Skeletal muscle cell (primary cell): ENCODE data around the gene ISY1.

GRCh38 chr3:128649241-128649870 lies 1.3 kb downstream of the RPN1 start:
- RRBS: no CpG with 5 or more reads among the region's 8 CpGs

DNA sequence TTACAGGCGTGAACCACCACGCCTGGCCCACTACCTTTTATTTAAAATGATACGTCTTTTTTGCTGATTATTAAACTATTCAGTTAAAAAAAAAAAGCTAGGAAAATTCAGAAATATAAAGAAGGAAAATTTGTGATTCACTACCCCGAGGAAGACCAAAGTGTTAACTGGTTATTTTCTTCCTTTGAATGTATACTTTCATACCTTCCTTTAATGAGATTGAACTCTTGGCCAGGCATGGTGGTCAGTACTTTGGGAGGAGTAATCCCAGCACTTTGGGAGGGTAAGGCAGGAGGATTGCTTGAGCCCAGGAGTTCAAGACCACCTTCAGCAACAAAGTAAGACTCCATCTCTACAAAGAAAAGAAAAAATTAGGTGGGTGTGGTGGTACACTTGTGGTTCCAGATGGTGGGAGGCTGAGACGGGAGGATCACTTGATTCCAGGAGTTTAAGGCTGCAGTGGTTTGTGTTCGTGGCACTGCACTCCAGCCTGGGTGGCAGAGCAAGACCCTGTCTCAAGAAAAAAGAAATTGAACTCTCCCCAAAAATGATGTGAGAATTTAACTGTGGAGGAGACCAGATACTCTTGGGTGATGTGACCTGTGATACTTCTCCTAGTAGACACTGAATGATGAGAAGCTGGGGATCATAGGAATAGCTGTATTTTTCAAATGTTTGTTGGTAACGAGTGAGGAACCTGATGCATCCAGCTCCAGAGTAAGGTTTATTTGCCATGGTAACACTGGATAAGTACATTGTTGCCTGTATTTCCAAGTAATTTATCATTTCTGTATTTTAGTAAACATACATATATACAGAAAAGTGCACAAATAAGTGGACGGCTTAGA lies 6.6 kb downstream of the RAB7A start:
- RRBS: no CpG with 5 or more reads among the region's 8 CpGs

- RRBS: no CpG with 5 or more reads among the region's 7 CpGs
These were observed 41.3 kb downstream of the RAB7A start for GRCh38 chr3:128767035-128767939.

- RRBS: no CpG with 5 or more reads among the region's 4 CpGs
These were observed 71.9 kb downstream of the RAB7A start for GRCh38 chr3:128797781-128798346.

- RRBS: no CpG with 5 or more reads among the region's 6 CpGs
These were observed 74.5 kb downstream of the RAB7A start for GRCh38 chr3:128800397-128800954.

DNA sequence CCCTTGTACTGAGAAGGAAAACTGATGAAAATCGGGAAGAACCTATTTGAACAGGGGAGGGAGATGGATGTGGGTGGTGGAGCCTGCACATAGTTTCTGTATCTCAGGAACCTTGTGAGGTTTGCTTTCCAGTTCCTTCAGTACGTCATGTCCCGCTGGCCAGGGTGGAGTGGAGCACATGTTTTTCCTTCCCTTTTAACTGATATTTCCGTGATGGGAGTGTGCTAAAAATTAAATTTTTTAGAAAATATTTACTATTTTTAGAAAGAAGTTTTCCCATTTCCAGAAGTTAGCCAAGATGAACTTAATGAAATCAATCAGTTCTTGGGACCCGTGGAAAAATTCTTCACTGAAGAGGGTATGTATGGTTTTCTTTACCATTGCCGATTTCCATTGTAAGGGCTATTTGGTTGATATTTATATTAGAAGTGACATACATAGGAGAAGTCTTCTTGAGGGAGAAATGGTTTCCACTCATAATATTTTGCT lies 5.0 kb downstream of the ACAD9 start:
- RRBS: no CpG with 5 or more reads among the region's 6 CpGs

GRCh38 chr3:129022104-129023138 lies 21.3 kb downstream of the EFCC1 start:
- RRBS: 11% methylated on average over 1 of the region's 15 CpGs

- RRBS: no CpG with 5 or more reads among the region's 6 CpGs
These were observed 7.9 kb upstream of the GP9 start for GRCh38 chr3:129052620-129053063.

DNA sequence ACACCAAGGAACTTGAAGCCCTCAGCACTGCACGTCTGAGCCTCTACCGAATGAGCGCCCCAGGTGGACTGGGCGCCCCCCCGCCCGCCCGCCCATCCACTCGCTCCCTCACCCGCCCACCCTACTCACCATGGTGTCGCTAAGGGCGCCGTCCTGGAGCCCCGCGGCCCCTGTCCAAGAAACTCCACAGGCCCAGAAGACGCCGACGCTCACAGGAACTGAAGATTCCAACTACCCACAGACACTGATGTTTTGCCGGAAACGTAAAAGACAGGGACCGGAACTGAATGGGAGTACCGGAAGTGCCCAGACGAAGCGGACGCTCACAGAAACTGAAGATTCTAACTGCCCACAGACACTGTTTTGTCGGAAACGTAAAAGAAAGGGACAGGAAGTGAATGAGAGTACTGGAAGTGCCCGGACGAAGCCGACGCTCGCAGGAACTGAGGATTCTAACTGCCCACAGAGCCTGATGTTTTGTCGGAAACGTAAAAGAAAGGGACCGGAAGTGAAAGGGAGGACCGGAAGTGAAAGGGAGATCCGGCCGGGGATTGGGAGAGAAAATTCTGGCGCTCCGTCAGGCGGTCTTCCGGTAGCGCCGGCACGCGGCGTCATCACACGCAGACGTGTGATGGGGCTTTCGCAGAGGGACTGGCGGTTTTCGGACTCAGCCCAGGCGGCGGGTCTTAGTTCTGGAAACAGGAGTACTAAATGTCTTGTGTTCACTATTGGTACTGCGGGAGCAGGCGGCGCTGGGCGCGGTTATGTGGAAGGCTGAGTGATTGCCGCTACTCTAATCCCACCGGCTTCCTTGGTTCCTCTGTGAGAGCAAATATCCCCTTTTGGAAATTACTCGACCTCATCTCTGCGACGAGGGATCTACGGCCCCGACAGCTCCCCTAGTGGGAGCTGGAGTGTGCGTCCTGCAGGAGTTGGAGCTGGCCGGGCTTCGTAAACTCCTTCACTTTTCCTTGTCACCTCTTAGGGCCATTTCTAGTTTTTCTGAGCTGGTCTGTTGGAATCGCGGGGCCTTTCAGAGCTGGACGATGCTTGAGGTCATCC lies at the start of gene ISY1:
ISY1 (minus strand) TSS at position 220 of the 1,062 bp plus-strand sequence.
- RRBS: under 1% methylated on average over 11 of the region's 71 CpGs

DNA sequence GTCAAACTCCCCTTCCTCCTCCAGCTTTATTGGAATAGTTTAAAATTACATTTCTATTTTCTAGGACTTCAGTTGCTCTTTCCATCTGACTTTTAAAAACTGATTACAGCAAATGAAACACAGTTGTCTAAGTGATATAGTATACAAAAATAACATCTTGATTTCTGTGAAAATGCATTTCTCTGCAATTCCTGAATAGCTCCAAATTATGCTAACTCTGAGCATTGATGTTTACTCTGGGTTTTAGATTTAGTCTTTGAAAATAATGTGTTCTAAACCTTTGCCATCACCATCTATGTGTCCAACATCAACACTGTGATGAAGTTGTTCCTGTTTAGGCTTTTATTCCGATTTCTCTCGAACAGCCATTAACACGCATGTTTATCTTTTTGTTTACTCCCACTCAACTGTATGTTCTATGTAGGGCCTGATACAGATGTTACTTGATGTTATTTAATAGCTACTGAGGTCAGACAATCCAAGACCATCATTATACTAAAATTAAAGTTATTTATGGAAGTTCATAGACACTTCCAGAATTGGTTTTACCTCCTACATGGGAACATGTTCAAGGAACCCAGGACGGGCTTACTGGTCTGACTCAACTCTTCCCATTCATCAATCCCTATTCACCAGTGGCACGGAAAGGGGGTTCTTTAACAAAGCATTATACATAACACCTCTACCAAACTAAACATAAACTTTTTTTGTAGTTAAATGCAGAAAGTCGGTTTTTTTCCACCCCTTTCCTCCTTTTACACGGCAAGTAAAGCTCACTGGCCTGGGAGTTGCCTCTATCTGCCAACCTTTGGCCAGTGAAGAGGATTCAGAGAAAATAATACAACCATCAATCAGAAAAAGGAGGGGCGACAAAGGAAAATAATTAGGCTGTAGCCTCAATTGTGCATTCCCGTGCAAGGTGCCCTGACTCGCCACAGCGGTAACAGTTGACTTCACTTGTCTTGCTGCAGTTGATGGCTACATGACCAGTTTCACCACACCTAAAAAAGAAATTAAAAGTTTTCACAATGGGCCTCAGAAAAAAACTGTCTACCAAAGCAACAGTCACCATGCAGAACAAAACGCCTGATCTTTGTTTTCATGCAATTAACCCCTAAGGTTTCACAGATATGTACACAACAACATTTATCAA lies 9.1 kb upstream of the ISY1 start:
- RRBS: no CpG with 5 or more reads among the region's 12 CpGs

- RRBS: no CpG with 5 or more reads among the region's 11 CpGs
These were observed 646 bp upstream of the CNBP start for GRCh38 chr3:129184251-129184833.

- RRBS: no CpG with 5 or more reads among the region's 11 CpGs
These were observed 24.5 kb upstream of the COPG1 start for GRCh38 chr3:129224586-129225562.

GRCh38 chr3:129265474-129265957 lies 13.2 kb upstream of the HMCES start:
- RRBS: no CpG with 5 or more reads among the region's 10 CpGs

DNA sequence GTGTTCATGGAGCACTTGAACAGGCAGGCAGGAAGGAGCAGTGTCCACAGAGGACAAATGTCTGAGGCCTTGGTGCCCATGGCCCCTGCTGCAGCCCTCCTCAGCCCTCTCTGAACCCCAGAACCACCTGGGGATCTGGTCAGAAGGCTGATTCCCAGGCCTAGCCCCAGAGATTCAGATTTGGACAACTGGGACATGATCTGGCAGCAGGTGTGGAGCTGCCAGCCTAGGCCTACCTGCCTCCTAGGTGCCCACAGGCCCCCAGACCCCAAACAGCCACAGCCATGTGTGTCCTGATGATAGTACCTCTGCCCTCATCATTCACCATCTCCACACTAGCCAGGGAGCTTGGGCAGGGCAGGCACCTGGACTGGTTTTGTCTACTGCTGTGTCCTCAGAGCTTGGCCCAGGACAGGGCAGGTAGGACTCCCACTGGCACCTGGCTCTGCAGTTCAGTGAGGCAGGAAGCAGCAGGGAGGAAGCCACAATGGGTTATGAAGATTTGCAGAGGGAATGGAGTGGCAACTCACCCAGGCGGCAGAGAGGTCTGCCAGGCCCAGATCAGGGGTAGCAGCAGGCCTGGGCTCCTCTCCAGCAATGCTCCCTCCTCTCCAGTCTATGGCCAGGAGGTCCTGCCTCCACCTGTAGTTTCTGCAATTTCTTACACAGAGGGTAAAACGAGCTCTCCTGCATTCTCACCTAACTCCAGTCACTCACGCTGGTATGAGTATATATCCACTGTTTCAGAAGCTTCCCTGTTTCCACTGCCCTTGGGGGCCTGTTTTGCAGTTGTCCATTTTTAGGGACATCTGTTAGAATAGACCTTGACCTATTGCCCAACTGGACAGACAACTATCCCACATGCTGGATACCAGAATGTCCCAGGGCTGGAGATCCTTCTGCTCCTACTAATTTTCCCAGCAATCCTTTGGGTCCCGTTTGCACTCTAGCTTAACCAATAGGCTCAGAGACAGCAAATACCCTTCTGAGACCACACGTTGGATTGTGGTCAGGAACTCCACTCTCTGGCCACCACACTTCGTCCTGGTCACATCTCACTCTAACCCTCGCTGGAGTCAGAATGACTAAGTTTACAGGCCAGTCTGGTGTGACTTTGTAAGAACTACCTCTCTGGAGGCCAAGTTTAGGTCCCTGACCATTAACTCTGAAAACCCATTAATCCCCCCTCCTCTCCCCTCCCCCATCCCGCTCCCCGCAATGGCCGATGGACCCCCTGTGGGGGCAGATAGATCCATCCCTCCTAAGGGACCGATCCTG lies 2.3 kb downstream of the H1-10 start:
- RRBS: no CpG with 5 or more reads among the region's 11 CpGs

- RRBS: no CpG with 5 or more reads among the region's 5 CpGs
These were observed 14.6 kb downstream of the EFCAB12 start for GRCh38 chr3:129413554-129414502.

GRCh38 chr3:129425241-129426220 lies 2.9 kb downstream of the EFCAB12 start:
- RRBS: no CpG with 5 or more reads among the region's 6 CpGs

DNA sequence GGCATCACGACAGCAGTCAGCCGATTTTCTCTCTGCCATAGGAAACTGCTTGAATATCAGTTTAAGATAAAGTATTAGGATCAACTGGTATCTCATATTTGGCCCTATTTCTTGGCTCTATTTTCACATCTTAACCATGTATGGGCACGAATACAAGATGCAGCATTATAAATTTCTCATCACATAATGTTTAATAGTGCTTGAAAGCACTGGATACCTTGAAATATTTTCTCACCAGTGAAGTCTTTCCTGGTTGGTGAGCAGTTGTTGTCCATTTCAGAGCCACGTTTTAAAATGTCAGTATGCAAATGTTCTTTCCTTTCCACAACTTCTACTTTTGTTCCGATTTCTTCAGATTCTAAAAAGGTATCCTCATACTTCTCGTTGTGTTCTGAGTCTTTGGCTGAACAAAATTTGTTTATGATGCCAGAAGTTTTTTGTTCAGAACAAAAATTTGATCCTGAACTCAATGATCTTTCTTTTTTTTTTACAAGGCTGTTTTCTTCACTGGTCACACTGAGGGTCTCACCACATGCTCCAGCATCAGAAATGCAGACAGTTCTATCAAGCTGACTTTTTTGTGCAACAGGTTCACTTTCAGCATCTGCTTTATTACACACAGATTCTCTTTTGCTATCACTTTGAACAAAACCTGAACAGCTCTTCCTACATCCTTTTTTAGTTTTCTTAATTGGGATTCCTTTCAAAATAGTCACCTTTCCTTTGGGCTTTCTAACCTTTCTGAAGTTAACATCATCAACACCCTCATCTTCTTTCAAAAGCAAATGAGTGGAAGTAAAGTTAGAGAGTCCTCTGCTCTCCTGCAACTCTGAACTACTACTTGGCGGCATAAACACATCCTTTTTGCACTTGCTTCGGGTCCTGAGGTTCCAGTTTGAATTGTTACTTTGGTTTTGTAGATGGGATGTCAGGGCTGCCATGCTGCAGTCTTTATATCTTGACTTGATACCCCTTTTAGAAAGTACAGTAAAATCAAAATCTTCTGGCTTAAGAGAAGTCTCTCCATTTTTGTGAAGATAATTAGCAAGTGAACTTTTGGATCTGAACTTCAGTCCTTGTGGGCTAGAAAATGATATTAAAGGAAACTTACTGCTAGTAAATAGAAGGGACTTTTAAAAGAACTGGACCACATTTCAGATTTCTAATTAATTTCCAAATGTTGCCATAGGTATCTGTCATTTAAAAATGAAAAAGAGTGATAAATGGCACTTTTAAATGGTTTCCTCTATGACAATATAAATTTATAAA lies 3.1 kb downstream of the MBD4 start:
- RRBS: no CpG with 5 or more reads among the region's 8 CpGs

DNA sequence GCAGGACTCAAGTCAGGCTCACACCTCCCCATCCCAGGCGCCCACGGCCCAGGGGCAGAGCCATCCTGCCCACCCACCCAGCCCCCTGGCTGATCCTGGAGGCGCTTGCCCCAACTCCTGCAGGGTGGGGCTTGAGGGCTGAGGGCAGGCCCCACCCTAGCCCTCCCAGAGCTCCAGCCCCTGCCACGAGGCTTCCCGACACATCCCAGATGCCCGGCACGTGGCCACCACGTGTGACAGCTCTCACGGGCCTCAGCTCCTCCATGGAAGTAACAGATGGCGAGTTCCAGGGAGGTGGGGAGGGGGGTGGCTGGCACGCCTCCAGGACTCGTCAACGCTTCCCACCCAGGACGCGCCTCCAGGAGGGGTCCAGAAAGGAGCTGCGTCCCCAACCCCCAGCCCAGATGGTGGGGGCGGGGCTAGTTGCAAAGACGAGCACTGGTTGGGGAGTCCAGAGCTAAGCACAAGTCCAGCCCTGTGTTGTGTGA lies 29.1 kb downstream of the PLXND1 start:
- RRBS: no CpG with 5 or more reads among the region's 18 CpGs

- RRBS: no CpG with 5 or more reads among the region's 8 CpGs
These were observed 117.4 kb upstream of the PLXND1 start for GRCh38 chr3:129723404-129724697.